ENCODE results near the genes ANGPTL2 and PTRH1.

GRCh38 chr9:125749056-125749967, 2.1 kb downstream of the PBX3 start:
- RRBS = no CpG with 5 or more reads among the region's 6 CpGs

DNA sequence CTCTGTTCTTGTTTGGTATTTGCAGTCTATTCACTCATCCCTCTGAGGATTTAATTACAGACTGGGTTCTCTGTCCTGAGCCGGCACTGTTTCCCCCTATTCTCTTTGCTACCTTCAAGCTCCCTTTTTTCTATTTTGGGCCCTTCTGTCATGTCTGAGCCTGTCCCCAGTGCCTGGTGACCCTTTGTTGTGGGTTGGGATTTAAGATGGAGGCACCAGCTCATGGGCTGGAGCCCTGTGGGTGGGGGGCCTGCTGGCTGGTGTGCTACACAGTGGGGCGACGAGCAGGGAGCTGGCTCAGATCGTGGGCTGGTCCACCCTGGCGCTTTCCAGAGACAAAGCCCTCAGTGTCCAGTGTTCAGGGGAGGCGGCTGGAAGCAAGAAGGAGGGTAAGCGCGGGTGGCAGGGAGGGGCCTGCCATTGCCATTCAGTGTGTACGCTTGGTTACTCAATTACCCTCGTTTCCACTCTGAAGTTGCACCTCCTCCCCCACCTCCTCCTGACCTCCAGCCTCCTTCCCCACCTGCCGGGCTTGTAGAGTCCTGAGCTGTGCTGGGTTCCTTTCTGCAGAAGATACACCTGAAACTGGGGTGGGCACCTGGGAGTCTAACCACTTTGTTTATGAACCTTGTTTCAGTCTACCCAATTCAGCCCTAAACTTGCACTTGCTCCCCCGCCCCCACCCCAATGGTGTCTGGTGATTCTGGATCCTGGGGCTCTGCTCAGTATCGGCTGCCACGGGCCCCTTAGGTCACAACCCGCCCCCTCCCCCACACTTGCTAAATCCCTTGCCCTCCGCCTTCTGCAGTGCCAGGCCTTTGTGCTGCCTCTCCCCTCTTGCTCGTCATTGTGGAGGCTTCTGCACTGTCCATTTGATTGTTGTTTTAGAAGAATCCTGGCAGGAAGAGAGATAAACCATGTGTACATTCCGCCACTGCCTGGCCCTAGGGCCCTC, 49.9 kb downstream of the MVB12B start:
- RRBS = no CpG with 5 or more reads among the region's 18 CpGs

GRCh38 chr9:126523465-126524168, 90.1 kb upstream of the LMX1B start:
- RRBS = no CpG with 5 or more reads among the region's 10 CpGs

DNA sequence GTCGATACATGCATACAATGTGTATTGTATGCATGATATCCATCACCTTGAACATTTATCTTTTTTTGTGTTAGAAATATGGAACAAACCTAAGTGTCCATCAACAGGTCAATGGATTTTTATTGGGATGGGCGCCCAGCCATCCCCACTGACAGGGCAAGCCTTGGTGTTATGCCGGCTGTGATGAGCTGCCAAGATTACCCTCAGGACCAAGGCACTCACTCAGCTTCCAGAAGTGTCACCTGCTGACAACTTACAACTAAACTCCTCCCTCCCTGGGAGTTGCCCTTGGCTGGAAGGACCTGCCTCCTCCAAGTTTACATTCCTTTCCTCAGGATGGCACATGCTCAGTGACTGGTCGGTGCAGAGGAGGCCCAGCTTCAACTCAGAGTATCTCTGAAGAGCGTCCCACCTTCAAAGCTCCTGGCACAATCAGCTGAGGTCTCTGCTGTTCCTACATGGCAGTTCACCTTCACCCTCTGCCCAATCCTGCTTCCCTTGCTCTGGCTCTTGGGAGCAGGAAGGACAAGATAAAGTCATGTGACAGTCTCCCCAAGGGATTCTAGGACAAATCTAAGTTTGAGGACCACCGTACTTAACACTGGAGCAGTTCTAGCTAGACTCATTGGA, 52.4 kb upstream of the ZBTB43 start:
- RRBS = no CpG with 5 or more reads among the region's 6 CpGs

GRCh38 chr9:126805252-126806242, 707 bp downstream of the ZBTB43 start:
- RRBS = 0% methylated on average over 4 of the region's 44 CpGs

DNA sequence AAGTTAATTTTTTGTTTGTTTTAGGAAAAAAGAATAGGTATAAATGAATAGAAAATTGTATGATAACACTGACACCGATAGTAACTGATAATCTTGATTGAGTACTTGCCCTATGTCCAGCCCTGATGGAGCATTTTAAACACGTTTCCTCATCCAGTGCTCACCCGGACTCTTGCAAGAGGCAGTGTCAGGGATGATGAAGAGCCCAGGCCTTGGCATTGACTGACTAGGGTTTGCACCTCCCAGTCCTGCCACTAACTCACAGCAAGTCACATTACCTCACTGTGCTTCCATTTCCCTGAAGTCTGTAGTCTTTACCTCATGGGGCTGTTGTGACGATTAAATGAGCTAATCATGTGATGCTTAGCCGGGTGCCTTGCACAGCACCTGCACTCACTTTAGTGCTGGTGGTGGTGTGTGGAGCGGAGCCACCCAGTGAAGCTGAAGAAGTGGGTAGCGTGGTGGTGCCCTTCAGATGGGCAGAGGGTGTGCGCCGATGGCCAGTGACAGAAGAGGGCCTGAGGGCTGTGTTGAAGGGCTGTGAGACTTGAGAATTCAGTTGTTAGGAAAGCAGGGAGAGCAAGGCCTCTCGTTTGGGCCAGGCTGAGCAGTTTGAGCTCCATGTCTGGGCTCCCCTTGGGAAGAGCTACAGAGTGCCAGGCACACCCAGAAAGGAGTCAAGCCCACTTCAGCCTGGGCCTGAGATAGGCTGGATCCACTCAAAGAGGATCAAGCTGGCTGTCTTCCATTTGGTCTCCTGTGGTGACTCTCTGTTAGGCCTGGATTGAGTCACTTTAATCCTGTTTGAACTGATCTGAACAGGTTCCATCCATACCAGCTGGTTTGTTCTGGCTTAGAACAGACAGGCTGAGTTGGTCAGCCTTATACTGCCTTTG, 42.4 kb downstream of the RALGPS1 start:
- RRBS = no CpG with 5 or more reads among the region's 10 CpGs

GRCh38 chr9:127108852-127109729, 13.3 kb downstream of the ANGPTL2 start:
- RRBS = no CpG with 5 or more reads among the region's 8 CpGs

- RRBS = 34% methylated on average over 9 of the region's 37 CpGs
Observed at GRCh38 chr9:127121883-127122866, at the start of gene ANGPTL2. Gene ANGPTL2, minus strand, starts transcription at chr9:127122635.

GRCh38 chr9:127123329-127124016, 1.0 kb upstream of the ANGPTL2 start:
- RRBS = no CpG with 5 or more reads among the region's 8 CpGs

DNA sequence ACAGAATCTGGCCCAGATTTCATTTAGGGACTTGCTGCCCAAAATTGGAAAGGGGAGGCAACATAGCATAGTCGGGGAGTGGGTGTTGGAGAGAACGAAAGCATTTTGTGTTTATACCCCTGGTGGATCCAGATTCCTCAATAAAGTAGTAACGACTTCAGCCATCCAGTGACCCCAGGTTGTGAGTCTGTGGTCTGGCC, 13.4 kb upstream of the ANGPTL2 start:
- RRBS = no CpG with 5 or more reads among the region's 3 CpGs

DNA sequence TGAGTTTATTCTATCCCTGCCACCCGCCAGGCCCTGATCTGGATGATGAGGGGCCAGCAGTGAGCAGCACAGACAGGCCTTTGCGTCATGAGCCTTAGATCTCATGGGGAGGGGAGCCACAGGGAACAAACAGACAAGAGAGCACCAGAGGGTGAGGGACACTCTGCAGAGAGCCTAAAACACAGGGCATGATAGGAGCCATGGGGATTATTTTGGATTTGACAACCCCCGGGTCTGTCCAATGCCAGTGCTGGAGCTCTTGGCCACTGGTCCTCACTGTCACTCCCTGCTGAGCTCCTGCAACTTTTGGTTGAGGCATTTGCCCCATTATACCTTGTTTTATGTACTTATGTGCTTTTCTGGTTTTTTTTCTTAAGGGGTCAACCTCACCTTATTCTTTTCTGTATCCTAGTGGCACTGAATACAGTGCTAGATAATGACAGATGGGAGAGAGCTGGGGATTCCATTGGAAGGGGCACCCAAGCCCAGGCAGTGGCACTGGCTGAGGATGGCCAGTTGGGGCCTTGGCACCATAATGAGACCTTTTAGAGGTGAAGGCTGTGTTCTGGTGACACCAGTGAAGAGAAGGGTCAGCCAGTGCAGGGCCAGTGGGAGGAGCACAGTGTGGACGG, 33.9 kb upstream of the SLC2A8 start:
- RRBS = no CpG with 5 or more reads among the region's 4 CpGs

DNA sequence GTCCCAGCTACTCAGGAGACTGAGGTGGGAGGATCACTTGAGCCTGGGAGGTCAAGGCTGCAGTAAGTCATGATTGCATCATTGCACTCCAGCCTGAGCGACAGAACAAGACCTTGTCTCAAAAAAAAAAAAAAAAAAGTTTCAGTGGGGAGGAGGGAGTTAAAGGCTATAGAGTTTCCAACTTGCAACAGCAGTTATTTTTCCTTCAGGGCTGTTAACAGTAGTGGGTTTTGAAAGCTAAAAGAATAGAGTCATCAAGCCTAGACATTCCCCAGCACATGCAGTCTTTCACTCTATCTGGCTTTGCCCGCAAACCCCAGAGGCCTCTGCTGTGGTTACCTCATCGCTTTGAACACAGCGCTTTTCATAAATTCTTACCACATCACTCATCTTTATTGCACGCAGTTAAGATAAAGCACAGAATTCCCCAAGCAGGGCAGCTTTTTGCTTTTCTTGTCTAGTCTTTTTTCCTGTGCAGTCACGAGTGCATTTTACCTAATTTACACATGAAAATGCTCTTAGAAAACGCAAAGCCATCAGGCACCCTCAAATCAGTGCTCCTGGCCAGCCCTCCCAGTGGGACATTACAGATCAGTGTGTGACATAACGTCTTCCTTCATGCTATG, 8.7 kb upstream of the SLC2A8 start:
- RRBS = no CpG with 5 or more reads among the region's 8 CpGs

- RRBS = no CpG with 5 or more reads among the region's 14 CpGs
Observed at GRCh38 chr9:127447326-127448508, 3.5 kb downstream of the RPL12 start.

DNA sequence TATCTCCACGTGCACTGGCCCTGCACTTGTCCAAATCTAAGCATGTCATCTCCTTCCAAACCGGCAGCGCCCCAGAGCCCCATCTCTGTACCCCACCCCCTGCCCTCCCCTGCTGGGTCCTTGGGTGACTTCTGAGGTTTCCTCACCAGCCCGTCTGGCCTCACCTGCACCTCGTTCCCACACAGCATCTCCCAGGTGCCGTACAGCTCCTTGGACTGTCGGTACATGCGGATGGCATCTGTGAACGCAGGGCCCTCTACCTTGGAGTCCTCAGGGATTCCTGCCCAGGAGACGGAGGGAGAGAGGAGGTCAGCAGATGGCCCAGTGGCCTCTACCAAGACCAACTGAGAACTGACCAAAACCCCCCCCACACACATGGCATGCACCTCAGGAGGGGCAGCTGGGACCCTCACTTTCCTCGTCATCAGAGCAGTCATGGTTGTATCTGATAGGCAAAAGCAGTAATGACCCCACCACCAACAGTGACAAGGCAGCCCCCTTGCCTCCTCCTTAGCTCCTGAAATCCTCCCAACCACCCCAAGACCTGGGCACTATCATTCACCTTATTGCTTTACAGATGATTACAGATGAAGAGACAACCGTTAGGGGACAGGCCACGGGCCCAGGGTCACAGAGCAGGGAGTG, 51.1 kb downstream of the NIBAN2 start:
- RRBS = no CpG with 5 or more reads among the region's 13 CpGs

DNA sequence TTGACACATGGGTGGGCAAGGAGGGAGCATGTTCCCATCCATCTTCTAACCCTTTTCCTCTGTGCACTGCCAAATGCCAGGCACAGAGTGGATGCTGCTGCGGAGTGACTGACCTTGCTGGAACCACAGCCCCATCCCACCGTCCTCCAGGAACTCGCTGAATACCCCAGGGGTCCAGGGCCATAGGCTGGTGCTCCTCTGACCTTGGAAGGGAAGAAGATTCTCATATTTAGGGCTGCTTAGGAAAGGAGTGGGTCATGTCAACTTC, 7.9 kb downstream of the NIBAN2 start:
- RRBS = no CpG with 5 or more reads among the region's 3 CpGs

- RRBS = no CpG with 5 or more reads among the region's 4 CpGs
Observed at GRCh38 chr9:127569881-127570483, 1.1 kb upstream of the NIBAN2 start.

DNA sequence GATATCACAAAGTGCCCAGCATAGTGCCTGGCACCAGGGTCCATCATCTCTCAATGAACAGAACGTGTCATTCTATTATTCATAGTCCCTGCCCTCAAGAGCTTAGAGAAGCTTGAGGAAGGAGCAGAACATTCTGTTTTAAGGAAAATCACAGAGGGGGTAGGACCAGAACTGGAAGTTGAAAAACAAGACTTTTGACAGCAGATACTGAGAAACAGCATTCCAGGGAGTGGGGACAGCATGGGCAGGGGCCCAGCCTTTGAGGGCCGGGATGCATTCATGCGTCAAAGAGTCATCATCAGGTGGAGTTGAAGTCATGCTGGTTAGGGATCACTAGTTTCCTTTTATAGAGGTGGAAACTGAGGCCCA, 1.6 kb upstream of the NIBAN2 start:
- RRBS = no CpG with 5 or more reads among the region's 3 CpGs

DNA sequence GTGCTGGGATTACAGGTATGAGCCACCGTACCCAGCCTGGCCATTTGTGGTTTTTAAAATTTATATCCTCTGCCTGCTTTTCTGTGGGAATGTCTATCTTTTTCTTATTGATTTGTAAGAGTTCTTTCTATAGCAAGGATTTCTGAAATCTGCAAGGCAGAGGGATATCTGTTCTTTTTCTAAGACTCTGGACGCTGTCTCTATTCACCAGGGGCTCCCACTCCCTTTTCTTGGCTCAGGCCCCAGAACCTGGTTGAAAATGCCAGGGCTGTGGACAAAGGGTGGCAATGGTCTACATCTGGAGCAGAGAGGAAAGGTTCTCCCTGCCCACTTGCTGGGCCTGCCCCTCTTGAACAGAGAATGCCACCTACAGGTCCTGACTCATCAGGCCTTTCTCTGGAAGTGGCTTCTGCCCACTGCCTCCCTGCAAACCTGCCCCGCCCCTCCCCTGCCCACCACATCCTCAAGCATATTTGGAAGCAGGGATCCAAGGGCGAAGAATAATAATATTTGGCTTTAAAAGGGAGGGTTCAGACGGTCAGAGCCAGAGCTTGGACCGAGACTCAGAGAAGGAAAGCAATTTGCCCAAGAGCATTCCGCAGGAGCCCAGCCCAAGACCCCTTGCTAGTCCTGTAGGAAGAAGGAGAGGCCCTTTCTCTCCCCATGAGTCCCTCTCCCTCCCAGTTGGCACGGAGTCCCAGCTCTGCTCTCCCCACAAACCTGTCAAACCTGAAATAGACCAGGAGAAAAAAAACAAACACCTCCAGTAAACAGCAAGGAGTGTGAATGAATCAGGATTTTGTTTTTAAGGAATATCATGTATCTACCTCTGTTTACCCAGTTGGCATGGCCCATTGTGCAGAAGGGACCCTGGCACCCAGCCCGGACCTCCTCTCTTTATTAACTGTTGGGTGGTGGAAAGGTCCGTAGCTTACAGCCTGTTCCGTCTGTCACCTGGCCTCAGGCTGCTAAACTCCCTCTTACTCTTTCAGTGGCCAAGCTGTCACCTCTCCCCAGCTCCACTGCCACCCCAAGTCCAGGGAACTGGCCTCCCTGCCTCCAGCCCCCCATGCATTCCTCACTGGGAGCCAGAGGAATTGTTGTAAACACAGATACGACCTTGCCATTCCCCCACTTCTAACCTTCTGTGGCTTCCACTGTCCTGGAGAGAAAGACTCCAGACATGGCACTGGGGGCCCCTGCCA, 5.5 kb upstream of the NIBAN2 start:
- RRBS = no CpG with 5 or more reads among the region's 12 CpGs

- RRBS = 3% methylated on average over 27 of the region's 71 CpGs
Observed at GRCh38 chr9:127715339-127716390, at the start of gene PTRH1. Gene PTRH1, minus strand, starts transcription at chr9:127715663.

DNA sequence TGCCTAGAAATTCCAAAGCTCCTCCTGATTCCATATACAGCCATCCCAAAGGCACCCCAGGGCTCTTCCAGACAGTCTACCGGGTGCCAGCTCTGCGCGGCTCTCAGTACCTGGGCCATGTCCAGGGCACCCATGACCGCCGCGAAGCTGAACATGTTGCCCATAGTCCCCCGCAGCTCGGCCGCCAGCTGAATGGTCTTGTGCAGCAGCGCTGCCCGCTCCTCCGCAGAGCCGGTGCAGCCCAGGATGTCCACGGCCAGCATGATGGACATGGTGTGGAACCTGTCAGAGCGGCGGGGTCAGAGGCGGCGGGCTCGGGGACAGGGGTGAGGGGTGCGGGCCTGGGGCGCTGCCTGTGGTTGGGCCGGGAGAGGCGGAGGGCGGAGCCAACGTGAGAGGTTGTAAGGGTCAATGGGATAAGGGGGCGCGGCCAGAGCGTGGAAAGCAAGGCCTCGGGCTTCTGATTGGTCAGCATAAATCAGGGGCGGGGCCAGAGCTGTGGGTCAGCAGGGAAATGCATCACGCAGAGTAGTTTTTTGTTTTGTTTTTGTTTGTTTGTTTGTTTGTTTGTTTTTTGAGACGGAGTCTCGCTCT, 6.7 kb upstream of the TOR2A start:
- RRBS = 32% methylated on average over 1 of the region's 33 CpGs